ENCODE measurements around a stretch of chr20.

DNA sequence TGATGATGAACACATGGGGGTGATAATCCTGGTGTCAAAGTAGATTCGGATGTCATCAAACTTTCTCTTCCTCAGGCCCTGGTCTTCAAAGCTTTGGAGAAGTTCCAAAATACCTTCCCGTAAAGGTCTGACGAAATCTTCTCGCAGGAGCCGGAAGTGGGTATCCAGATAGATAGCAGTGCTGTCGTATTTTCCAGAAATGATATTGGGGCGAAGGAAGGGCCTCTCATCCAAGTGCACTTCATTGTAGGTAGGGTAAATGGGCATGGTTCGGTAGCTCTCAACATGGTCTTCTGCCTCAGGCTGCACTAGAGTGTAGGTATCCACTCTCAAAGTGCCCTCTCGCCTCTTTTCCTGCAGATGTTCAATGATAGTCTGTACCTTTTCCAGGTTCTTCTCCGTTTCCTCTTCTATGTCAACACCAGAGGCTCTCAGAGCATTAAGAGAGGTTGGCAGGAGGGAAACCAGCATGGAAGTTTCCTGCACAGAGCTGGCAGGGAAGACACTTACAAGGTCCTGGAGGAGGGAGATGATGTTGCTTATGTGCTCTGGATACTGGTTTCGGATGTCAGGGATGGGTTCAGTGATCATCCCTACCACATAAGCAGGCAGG, 7.2 kb downstream of the ZNFX1 start:
- PRO-cap = no peak

- PRO-cap = no peak
Observed at GRCh38 chr20:49279415-49279940, 1.6 kb upstream of the ZNFX1 start.

GRCh38 chr20:49287053-49288007, 9.5 kb upstream of the ZNFX1 start:
- PRO-cap = no peak

DNA sequence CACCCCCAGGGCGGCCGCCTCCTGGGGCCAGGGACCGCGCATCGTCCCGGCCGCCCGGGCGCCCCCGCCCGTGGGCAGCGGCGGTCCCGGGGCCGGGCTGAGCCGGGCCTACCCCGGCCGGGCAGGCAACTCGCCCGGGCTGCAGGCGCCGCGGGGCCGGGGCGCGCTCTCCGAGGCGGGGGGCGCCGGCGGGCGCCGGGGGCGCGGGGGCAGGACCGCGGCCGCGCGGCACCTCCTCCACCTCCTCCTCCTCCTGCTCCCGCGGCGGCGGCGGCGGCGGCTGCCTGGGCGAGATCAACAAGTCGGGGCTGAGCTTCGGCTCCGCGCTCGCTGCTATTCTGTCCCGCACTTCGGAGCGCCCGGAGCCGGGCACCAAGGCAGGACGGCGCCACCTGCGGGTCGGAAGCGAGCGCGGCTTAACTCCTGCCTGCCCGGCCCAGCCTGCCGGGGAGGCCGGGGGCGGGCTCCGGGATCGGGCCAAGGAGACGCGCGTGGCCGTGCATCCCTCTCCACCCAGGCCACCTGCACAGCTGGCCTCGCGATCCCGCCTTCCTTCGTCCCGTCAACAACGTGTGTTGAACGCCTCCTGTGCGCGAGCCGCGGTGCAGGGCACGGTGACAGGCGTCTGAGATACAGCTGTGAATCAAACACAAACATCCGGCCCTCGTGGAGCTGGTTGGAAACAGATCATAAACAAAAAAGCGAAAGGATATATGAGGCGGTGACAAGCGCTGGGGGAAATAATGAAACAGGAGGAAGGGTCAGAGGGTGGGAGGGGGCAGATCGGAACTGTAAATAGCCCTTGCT, 1.7 kb upstream of the KCNB1 start:
- PRO-cap = no peak

DNA sequence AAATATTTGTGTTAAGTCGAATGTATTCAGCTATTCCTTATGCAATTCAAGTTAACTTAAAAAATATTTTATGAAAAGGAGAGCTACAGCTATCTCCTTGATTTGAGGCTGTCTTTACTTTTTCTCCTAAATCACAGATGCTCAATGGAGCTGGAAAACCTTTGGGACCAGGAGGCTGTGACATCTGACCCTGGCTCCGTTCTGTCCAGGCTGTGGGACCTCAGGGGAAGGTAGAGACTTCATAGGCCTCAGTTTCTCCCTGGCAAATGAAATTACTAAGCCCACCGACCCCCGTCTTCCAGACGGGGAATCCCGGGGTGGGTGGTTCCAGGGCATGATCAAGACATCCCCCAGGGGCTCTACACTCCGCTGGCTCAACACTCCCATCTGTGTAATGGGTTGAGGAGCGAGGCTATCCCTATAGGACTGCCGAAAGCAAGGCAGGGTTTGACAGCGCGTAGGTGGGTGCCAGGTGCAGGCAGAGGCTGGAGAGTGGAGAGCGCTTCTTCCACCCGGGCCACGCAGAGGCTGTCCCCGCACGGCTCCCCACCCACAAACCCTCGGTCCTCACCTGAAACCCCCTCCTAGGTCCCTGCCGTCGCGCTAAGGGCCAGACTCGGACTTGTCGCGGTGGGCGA, 661 bp downstream of the PTGIS start:
- PRO-cap = unidirectional peak, plus-strand start at position 477 of the sequence

DNA sequence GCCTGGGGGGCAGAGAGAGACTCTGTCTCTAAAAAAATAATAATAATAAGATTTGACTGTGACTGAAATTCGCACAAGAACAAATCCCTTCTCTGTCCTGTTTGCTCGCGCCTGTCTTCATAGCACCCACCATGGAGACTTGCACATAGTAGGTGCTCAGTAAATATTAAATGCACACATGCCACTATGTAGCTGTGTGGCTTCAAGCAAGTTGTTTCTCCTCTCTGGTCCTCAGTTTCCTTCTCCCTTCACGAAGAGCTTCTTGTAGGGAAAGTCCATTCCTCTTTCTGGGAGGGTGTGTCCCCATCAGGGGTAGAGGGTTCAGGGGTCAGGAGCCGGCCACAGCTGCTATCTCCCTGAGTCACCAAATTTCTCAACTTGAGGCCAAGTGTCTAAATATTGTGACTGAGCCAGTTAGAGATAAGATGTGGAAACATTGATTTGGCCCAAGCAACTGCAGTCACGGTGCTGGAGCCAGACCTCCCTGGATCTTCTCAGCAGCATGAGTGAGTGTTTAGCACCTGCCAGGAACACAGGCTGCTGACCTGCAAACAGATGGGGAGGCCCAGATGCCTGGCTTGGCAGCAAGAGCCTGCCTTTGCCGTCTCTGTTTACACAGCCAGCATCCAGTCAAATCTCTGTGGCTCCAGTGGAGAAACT, 15.5 kb upstream of the PTGIS start:
- PRO-cap = no peak

GRCh38 chr20:49594079-49594923, 26.4 kb upstream of the PTGIS start:
- PRO-cap = no peak

GRCh38 chr20:49596219-49596727, 28.3 kb upstream of the PTGIS start:
- PRO-cap = no peak

GRCh38 chr20:49634732-49635856, 67.2 kb upstream of the PTGIS start:
- PRO-cap = no peak

GRCh38 chr20:49643315-49643793, 70.3 kb downstream of the B4GALT5 start:
- PRO-cap = no peak

DNA sequence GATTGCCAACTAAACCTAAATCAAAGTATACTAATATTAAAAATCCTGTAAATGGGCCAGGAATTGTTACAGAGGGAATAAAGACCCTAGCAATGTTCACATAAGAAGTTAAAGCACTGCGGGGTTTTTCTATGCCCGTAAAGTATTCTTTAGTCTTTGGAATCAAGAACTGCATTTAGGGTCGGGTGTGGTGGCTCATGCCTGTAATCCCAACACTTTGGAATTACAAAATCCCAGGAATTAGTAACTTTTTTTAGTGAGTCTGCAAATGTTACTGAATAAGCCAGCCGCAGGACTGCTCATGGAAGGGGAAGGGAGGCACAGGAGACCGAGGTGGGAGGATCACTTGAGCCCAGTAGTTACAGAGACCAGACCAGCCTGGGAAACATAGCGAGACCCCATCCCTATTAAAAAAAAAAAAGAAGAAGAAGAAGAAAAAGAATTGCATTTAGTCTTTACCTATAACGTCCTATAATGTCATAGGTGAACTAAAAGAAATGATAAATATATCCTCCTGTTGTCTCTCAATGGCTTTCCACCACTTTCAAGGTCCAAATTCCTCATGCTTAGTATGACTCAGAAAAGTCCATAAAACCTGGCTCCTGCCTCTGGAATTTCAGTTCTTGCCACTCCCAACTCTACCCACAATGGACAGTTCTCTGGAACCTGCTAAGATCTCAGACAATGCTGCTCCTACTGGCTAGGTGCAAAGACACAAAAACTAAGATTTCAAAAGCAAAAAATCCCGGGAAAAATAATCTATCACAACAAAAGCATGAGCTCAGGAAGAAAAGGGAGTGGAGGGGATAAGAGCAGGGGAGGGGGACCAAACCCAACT, 39.2 kb downstream of the B4GALT5 start:
- PRO-cap = no peak

- PRO-cap = no peak
Observed at GRCh38 chr20:49691696-49692031, 22.0 kb downstream of the B4GALT5 start.

DNA sequence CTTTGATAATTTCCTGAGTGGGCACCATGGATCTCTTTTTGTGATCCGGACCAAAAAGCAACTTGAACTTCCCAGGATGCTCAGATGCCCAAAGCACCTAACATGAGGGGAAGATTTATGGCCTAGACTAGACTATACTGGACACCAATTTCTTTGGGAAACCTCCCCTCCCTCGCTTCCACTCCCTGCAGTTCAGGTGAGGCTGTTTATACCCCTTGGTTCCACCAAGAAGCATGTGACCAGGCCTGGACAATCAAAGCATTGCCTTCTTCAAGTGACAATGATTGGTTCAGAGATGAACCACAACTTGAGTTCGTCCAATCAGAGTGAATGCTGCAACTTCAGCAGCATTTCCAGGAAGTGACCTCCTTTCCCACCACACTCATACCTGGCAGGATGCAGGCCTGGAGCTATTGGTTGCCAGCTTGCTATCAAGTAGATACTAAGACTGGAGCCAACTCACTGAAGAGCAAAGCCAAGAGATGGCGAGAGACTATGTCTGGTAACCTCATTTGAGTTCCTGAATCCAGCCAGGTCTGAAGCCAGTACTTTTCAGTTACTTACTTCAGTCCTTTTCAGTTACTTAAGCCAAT, 45.6 kb upstream of the SLC9A8 start:
- PRO-cap = no peak

DNA sequence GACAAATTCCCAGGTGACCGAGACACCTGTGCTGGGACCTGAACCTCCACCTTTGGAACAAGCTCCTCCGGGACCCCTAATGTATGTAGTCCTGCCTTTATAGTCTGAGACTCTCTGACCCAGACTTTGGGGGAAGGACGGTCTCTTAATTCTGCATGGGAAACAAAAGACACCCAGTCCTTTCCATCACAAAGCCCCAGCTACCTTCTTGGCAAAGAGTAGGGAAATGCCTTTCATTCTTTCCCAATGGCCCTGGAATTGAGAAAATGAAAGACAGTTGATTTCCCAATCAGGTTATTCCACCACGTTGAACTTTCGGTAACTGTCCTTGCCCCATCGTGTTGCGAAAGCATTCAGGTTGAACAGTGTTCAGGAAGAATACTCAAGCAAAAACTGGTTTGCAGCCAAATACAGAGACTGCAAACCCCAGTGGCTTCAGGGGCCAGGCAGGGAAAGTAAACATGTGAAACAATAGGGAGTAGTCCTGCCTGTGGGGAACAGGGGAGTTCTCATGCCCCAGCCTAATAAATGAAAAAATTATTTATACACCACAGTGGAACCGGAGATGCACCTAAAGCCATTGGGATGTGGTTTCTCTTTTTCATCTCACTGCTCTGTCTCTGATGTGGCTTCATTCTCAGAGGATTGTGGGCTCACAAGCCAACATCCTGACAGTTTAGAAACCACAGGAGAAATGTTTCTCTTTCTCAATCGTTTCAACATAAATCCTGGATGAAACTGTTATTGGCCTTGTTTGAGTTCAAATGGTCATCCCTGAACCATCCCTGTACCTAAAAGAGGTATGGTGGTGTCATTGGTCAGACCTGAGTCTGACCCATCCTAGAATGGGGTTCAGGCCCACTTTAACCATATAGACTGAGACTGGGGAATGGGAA, 44.2 kb upstream of the SLC9A8 start:
- PRO-cap = no peak

DNA sequence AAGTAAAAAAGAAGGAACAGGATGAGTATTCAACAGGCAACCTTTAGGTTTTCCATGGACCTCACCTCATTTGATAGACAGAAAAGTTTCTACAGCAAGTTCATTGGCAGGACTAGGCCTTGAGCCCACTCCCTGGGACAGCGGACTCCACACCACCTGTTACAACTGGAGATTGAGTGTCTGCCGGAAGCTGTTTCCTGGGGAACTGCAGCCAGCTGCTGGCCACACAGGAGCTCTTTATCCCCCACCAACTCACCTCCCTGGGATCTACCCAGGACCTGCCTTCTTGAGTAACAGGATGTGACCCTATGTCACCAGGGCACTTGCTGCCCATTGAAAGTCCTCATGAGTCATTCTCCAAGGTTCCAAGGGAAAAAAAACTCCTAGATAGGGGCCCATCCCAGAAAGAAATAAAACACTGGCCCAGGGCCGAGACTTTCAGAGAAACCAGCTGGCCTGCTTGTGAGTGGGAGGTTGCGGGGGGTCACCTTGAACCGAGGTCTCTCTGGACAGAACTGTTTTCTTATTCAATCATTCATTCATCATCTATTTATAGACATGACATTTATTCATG, 37.4 kb upstream of the SLC9A8 start:
- PRO-cap = bidirectional peak, plus-strand start at position 350 of the sequence, minus-strand start at position 254 of the sequence

DNA sequence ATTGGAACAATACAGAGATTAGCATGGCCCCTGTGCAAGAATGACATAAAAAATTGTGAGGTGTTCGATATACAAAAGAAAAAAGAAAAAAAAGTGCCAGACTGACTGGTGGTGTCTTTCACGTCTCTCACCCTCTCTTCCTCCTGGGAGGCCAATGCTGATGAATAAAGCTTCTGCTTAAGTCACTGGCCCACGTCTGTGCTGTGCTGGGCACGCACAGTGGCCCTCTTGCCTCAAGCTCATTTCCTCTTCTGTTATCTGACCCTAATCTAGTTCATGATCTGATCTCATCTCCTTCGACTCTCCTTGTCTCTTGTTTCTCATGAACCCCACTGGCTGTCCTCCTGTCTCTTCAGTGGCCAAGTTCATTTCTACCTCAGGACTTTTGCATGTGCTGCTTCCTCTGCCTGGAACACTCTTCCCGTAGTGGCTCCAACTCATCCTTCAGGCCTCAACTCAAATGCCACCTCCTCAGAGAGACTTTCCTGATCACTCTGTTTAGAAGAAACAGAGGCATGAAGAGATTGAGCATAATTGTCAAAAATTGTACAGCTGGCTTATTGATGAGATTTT, 17.7 kb upstream of the SLC9A8 start:
- PRO-cap = unidirectional peak, minus-strand start at position 138 of the sequence

DNA sequence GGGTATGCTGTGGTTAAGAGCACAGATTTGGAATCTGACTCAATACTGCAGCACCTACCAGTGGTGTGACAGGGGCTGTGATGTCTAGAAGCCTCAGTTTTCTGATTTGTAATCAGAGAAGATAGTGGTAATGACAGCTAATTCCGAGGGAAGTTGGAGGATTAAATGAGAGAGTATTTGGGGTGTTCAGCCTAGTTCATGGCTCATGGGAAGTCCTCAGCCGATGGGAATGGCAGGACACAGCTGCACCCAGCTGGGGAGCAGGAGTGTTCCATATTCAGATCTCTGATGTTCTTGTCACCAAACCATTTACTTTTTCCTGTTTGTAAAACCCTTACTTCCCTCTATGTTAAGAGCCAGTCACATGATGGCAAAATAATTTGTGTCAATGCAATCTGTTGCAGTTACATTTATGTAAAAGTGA, 9.3 kb downstream of the SLC9A8 start:
- PRO-cap = no peak

GRCh38 chr20:49832848-49833047, 20.1 kb downstream of the SLC9A8 start:
- PRO-cap = no peak

GRCh38 chr20:49892668-49893528, 22.4 kb downstream of the SPATA2 start:
- PRO-cap = no peak

DNA sequence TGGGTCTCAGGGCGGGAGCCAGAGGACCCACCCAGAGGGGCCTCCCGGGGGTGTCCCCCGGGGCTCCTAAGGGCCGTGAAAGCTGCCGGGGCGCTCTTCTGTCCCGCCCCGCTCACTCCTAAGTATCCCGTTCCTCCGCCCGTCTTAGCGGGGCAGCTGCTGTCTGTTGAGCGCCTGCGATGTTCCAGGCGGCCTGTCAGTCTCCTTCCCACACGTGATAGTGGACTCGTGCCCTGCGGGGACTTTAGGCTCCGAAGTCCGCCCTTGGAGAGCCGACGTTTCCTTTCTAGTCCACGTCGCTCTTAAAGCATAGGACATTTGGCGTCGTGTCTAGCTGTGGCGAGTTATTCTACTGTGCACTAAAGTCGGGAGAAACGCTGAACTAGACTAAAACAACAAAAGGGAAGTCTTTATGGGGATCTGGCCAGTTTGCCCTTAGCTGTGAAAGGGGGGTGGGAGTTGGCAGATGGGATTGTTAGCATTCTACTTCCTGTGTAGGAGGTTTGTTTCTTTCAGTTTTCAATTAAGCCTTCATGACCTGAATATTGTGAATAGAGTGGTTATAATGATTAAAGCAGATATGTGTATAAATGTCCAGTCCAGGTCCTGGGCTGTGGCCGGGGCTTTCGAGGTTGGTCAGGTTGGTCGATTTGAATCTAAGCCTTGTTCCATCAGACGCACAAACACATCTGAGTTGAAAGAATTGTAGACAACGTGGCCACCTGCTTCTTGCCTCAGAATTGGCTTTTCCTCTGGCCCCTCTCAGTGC, 608 bp downstream of the RNF114 start:
- PRO-cap = no peak

Measured in trachea (tissue), 1 donor.